Uterus (tissue), 7 donors: Measurements from ENCODE around the gene MB21D2.

- PRO-cap, 4 experiments, result peak in 1 of 4 experiments; most common plus-strand start chr3:188978964 (in 1)
- RAMPAGE, long total RNA, 2 experiments, result no peak in any of the 2 experiments
- RRBS, result no CpG with 5 or more reads among the region's 4 CpGs
These were observed 193.1 kb upstream of the TPRG1 start for GRCh38 chr3:188978681-188979120.

DNA sequence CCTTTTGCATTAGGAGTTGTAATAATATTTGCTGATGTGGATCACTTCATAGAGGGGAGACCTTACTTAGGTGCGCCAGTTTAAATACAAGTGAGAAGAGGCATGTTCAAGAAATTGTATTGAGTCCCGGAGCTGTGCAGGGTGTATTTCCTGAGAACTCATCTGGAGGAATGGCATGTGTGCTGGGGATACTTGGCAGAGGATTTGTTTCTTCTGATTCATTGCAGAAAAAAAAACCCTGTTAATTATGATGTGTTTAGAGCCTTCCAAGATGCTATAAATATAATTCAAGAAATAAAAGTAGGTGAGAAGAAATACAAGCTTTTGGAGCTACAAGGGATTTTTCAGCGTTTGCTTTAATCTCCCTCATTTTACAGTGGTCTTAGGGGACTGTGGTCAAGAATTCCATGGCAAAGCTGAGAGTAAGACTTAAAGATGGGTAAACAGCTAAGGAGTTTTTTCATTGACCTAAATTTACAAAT lies 97.6 kb downstream of the TPRG1 start:
- PRO-cap, 4 experiments, result no peak in any of the 4 experiments
- RAMPAGE, long total RNA, 2 experiments, result no peak in any of the 2 experiments
- RRBS, result no CpG with 5 or more reads among the region's 3 CpGs

GRCh38 chr3:189316273-189316820 lies 144.6 kb downstream of the TPRG1 start:
- PRO-cap, 4 experiments, result no peak in any of the 4 experiments
- RAMPAGE, long total RNA, 2 experiments, result no peak in any of the 2 experiments
- RRBS, result no CpG with 5 or more reads among the region's 4 CpGs

GRCh38 chr3:190054991-190055551 lies 65.6 kb downstream of the P3H2 start:
- PRO-cap, 4 experiments, result no peak in any of the 4 experiments
- RAMPAGE, long total RNA, 2 experiments, result no peak in any of the 2 experiments
- RRBS, result no CpG with 5 or more reads among the region's 5 CpGs

DNA sequence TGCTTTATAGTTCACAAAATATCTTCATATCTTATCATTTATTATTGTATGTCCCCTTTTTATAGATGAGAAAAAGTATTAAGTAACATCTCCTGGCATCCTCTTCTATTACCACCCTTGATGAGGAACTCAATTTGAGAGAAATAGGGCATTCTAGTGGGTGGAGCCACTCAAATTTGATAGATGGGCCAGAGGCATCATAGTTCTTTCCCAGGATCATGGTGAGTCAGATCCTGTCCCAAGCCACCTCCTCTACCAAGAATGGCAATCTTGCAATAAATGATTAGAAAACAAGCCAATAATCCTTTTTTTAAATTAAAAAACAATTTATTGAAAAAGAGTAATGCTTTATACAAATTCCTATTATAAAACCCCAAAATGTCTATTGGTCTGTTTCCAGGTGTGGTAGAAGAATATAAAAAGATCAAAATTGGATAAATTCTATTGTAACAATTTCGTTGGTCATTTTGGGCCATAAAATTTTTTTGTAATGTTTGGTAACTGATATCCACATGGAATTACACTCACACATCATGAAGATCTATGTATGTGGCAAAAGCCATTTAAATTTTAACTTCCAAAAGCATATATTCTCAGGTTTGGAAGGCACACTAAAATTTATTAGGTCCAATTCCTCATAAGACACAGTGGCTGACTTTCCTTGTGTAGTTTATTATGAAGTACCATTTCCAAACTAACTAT lies 16.7 kb downstream of the CLDN1 start:
- PRO-cap, 4 experiments, result no peak in any of the 4 experiments
- RAMPAGE, long total RNA, 2 experiments, result no peak in any of the 2 experiments
- RRBS, result no CpG with 5 or more reads among the region's 1 CpG

DNA sequence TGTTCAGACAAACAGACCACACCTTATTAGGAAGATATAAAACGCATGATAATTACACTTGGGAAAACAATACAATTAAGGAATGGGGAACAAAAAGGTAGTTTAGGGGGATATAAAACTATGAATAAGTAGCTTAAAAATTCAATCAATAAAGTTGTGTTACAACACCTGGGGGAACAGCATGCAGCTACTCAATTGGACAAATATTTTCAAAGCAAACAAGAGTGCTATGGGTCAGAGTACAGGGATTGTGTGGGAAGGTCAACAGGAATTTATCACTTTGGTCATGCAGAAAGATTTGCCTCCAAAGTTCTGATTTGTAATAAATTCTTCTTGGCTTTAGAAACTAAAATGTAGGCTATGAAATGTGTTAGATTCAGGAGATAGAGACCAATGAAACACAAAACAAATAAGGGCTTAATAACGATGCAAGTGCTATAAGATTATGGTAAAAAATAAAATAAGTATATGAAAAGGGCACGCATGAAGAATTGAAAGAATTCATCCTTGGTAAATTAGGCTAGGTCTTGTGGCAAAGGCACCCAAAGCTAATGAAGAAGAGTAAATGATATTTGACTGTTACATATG lies 14.9 kb downstream of the CLDN1 start:
- PRO-cap, 4 experiments, result no peak in any of the 4 experiments
- RAMPAGE, long total RNA, 2 experiments, result no peak in any of the 2 experiments
- RRBS, result no CpG with 5 or more reads among the region's 3 CpGs

- PRO-cap, 4 experiments, result no peak in any of the 4 experiments
- RAMPAGE, long total RNA, 2 experiments, result no peak in any of the 2 experiments
- RRBS, result no CpG with 5 or more reads among the region's 1 CpG
These were observed 2.0 kb upstream of the CLDN16 start for GRCh38 chr3:190386057-190386273.

DNA sequence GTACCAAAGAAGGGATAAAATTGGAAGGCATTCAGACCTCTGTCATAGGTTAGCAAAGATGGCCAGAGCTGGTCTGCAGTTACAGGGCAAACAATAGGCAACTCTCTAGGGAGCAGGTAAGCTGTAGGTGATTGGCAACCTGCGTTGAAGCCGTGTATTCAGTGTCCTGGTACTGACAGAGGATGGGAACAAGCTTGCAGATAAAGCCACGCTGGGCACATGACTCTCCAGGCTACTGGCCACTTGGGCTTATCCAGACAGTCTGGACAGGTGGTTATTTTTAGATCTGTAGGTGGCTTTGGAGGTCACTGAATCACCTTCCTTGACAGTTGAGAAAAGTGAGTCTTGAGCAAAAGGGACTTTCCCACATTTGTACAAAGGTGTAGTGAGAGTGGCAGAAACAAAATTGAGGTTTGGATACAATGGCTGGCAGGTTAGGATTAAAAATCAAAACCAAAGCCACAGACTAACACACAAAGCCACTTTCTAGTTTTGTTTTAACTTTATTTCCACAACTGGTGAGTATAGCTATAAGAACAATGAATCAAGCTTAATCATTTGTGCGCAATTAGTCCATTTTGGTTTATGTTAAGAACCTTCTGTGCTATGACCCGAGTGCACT lies 22.3 kb upstream of the IL1RAP start:
- PRO-cap, 4 experiments, result no peak in any of the 4 experiments
- RAMPAGE, long total RNA, 2 experiments, result no peak in any of the 2 experiments
- RRBS, result no CpG with 5 or more reads among the region's 5 CpGs

- PRO-cap, 4 experiments, result no peak in any of the 4 experiments
- RAMPAGE, long total RNA, 2 experiments, result no peak in any of the 2 experiments
These were observed 34.5 kb downstream of the IL1RAP start for GRCh38 chr3:190548406-190548725.

DNA sequence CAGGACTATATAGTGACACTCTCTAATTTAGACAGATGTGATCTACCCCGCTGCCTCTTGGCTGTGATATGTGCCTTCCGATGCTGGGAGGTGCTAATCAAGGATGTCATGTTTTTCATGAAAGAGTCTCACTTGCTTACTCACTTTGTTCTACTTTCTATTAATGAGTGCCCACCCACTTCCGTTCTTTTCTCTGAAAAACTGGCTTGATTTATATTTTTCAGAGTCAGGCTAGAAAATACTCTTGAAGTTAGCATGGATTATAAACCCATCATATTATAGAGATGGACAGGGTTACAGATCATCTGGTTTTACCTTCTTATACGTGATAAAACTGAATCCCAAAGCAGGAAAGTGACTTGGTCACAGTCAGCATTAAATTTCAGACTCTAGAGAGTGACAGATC lies 72.9 kb downstream of the IL1RAP start:
- PRO-cap, 4 experiments, result no peak in any of the 4 experiments
- RAMPAGE, long total RNA, 2 experiments, result no peak in any of the 2 experiments
- RRBS, result no CpG with 5 or more reads among the region's 4 CpGs

- PRO-cap, 4 experiments, result no peak in any of the 4 experiments
- RAMPAGE, long total RNA, 2 experiments, result no peak in any of the 2 experiments
- RRBS, result no CpG with 5 or more reads among the region's 40 CpGs
These were observed 102.6 kb upstream of the GMNC start for GRCh38 chr3:190964800-190965786.

- PRO-cap, 4 experiments, result no peak in any of the 4 experiments
- RAMPAGE, long total RNA, 2 experiments, result no peak in any of the 2 experiments
- RRBS, result 4% methylated on average over 13 of the region's 46 CpGs
These were observed 319.3 kb downstream of the FGF12 start for GRCh38 chr3:192407959-192408563.

DNA sequence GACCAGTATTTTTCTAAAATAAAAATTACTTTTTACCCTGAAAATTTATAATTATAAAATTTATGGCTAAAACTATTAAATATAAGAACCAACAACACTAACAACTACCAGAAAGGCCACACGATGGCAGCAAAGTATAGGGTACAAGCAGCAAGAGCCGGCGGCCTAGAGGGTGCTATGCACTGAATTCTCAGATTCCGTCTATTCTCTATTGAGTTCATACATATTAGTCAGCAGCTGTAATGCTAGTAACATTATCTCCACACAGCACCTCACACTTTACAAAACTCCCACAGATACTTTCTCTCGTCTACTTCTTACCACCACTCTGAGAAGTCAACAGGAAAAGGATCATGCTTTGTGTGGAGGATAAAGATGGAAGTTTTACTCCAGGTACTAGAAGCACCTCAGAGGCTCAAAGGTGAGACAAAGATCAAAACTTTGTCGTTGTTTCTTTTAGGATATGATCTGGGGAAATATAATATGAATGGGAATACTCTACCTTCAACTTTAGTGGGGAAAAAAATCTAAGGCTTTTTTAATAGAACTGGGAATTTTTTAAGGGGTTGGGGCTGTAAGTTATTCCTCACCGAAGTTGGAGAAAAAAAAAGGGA lies 160.5 kb downstream of the FGF12 start:
- PRO-cap, 4 experiments, result no peak in any of the 4 experiments
- RAMPAGE, long total RNA, 2 experiments, result no peak in any of the 2 experiments
- RRBS, result no CpG with 5 or more reads among the region's 7 CpGs

GRCh38 chr3:192727002-192727243 lies 418 bp downstream of the FGF12 start:
- PRO-cap, 4 experiments, result no peak in any of the 4 experiments
- RAMPAGE, long total RNA, 2 experiments, result no peak in any of the 2 experiments
- RRBS, result no CpG with 5 or more reads among the region's 11 CpGs

GRCh38 chr3:192869360-192869824 lies 48.3 kb downstream of the MB21D2 start:
- PRO-cap, 4 experiments, result no peak in any of the 4 experiments
- RAMPAGE, long total RNA, 2 experiments, result no peak in any of the 2 experiments
- RRBS, result no CpG with 5 or more reads among the region's 1 CpG

- PRO-cap, 4 experiments, result no peak in any of the 4 experiments
- RAMPAGE, long total RNA, 2 experiments, result no peak in any of the 2 experiments
- RRBS, result no CpG with 5 or more reads among the region's 11 CpGs
These were observed 38.6 kb downstream of the MB21D2 start for GRCh38 chr3:192878813-192879679.

DNA sequence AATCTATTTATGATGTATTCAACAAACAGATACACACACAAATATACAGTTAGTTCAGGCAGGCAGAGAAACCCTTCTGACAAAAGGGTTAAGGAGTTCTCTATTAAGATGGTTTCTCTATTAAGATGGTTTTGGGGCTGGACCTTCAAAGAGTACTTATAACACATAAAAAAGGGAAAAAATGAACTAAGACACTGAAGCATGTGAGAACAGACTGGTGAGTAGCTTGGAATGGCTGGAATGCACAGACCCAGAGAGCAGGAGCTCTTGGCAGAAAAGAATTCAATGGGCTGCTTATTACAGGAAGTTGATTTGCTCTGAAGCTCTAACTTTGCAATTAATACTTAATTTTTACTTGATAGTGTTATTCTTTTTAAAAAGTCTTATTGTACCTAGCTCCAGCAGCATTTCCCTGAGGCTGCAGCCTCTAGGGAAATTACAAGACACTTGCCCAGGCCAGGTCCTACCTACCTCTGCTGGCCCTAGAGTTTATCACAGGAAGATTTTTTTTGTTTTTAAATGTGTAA lies 28.5 kb downstream of the MB21D2 start:
- PRO-cap, 4 experiments, result no peak in any of the 4 experiments
- RAMPAGE, long total RNA, 2 experiments, result no peak in any of the 2 experiments

DNA sequence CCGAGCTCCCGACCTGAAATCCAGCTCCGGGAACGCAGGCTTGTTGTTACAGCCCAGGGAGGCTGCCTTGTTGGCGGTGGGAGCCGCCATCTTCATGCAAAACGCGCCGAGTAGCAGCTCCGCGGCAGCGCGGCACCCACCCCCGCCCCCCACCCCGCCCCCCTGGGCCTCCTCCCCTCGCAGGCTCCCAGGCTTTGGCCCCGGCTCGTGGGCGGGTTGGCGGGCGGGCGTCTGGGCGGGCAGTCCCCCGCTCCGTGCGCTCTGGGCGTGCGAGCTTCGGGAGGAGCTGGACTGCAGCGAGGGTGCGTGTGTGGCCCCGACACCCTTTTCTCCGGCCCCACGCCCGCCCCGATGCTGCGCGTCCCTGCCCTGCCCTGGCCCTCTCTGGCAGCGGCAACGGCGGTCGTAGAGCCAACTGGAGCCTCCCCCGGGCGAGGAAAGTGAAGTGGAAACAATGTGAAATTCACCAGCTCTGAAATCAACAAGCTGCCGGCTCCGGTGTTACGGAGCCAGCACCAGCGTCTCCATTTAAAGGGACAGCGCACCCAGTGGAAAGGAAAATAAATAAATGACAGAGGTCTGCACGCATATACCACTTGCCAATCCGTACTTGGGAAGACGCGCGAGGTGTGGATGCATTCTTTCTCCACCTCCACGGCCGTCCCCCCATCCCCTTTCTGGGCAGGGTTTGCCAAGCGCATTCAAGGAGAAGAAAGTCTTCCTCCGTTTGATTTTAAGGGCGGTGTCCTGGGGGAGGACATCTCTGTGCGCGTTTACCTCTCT lies at the start of gene MB21D2:
Gene MB21D2, minus strand, starts transcription at position 112 of the 783 bp plus-strand sequence.
- PRO-cap, 4 experiments, result peak in 4 of 4 experiments; most common plus-strand start position 272 of the sequence (in 3); most common minus-strand start position 386 of the sequence (in 4)
- RAMPAGE, long total RNA, 2 experiments, result start-site peak on the minus strand in 1 of 2 experiments, centred at position 105 of the sequence, 45 reads per replicate
- RRBS, result 2% methylated on average over 11 of the region's 61 CpGs

- PRO-cap, 4 experiments, result no peak in any of the 4 experiments
- RAMPAGE, long total RNA, 2 experiments, result no peak in any of the 2 experiments
- RRBS, result no CpG with 5 or more reads among the region's 8 CpGs
These were observed 13.5 kb upstream of the ATP13A5 start for GRCh38 chr3:193391955-193392462.

DNA sequence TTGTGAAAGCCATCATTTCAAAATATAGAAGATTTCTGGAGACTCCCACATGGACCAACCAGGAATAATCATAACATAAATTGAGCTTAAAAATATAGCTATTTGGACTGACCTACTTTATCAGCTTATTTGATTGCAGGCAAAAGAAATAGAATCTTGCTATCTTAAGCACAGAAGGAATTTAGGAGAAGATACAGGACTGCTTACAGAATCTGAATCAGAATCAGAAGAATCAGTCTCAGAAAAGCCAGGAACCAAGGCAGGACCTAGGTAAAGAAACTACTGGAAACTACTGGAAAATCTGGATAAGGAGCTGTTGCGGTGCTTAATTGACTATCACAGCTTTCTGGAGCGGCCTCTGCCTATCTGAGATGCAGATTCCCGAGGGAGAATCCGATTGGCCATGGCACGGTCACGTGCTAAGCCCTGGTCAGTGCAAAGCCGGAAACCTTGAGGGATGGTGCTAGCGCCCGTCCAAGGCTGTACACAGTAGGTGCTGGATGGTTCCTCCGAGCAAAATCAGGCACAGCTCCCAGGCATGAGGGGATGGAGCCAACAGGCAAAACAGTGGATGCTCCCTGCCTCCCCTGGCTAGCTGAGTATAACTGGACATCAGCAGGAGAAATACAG lies 238.8 kb upstream of the HES1 start:
- PRO-cap, 4 experiments, result no peak in any of the 4 experiments
- RAMPAGE, long total RNA, 2 experiments, result no peak in any of the 2 experiments
- RRBS, result no CpG with 5 or more reads among the region's 10 CpGs